ENCODE measurements around a stretch of chrX.

DNA sequence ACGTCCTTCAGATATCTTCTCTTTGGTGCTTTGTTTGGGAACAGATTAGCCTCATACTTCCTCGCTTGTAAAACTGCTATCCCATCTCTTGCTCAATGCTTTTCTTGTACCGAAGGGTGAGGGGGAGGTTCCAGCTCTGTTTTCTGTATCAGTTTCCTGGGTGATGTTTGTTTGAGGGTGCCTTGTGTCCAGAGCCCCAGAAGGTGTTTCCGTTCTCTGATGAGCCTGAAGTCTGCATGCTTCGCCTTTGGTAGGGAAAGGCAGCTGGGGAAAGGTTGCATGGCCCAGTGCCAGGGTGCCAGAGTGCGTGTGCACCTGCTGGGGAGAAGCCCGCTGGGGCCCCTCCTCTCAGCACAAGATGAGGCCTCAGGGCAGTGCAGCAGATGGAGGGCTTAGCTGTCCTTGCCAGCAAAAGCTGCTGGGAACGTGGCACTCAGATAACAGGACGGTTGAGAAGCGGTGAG, 73.7 kb downstream of the TBL1X start:
- CAGE, long polyA plus RNA, result no peak
- RRBS, result no CpG with 5 or more reads among the region's 10 CpGs

- CAGE, long polyA plus RNA, result no peak
- RRBS, result no CpG with 5 or more reads among the region's 7 CpGs
Observed at GRCh38 chrX:9646713-9647152, 118.9 kb downstream of the GPR143 start.

DNA sequence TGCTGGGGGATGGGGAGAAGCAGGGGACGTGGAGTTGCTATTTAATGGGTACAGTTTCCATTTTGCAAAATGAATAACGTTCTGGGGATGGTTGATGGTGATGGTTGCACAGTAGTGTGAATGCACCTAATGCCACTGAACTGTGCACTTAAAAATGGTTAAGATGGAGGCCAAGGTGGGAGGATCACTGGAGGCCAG, 103.2 kb downstream of the GPR143 start:
- CAGE, long polyA plus RNA, result no peak
- RRBS, result no CpG with 5 or more reads among the region's 2 CpGs

DNA sequence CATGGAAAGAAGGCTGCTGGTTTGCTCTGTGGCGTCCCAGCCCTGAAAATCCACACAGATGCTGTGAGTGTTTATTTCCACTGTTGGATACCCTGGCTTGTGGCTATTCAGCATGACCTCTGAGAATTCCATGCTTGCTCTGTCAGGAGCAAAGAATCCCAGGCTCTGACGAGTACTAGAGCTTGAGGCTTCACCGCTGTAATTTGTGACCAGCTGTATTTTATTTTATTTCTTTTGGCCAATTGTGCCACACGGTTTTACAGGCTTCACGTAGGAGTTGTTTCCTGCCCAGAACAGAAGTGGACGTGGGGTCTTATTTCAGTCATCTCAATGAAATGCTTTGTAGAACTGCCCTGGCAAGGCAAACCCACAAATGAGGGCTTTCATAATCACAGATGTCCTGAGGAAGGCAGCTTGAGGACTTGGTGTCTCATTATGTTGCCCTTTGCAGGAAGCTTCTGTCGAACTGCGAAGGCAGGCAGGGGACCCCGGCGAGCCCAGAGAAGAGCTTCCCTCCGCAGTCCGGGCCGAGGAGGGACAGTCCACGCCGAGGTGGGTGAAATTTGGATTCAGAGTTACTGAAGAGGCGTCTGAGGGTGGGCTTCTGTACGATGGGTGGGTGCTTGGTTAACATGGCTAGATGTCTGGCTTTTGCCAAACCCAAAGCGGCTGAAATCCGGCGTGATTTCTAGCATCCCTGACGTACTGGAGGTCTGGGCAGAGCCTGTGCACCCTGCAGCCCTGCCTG, 69.2 kb upstream of the CLDN34 start:
- CAGE, long polyA plus RNA, result no peak
- RRBS, result no CpG with 5 or more reads among the region's 21 CpGs

DNA sequence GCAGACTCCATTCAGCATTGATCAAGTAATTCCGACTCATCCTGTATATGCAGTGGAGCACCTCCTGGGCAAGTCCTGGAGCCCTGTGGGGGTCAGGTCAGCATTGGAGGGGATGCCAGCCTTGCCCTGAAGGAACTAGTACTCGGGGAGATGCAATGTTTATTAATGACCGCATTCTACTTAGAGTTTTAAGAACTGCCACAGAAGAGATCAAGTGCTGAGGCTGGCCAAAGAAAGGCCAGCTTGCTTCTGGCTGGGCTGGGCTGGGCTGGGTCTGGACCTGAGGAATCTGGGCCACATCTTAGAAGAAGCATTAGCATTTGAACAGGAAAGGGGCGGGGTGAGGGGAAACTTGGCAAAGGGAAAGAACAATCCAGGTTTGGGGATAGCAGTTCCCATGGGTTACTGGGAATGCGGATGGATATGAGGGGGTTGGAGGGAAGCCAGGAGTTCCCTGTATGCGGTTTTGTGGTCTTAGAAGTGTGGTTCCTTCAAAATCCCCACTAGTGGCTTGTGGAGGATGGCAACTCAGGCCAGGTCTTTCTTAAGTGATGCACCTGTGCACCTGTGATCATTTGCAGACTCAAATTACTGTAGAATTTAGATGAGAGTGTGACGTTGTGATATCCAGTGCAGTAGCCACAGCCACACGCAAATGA, 83.3 kb downstream of the CLDN34 start:
- CAGE, long polyA plus RNA, result no peak
- RRBS, result no CpG with 5 or more reads among the region's 8 CpGs

DNA sequence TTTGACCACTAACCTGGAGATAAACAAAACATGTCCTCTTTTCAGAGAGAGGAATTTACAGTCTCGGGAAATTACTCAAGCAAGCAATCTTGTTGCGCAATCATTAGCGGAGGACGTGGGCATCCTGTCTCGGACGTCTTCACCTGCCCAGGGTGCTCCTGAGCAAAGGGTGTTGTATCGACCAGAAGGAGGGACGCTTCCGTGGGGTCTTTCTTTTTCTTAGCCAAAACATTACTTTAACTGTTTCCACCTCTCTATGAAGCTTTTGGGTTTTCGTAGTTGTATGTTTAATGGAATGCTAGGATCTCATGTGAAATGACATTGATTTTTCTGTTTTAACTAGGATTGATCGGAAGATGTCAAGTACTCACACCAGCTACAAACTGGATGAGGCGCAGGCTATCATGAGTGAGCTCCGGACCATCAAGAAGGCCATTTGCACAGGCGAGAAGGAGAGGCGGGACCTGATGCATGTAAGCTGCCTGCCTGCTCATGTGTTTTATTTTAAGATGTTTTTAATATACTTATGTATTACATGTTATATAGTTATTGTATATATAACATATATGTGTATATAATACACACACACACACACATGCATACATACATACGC, 66.2 kb upstream of the CLCN4 start:
- CAGE, long polyA plus RNA, result no peak
- RRBS, result no CpG with 5 or more reads among the region's 16 CpGs

DNA sequence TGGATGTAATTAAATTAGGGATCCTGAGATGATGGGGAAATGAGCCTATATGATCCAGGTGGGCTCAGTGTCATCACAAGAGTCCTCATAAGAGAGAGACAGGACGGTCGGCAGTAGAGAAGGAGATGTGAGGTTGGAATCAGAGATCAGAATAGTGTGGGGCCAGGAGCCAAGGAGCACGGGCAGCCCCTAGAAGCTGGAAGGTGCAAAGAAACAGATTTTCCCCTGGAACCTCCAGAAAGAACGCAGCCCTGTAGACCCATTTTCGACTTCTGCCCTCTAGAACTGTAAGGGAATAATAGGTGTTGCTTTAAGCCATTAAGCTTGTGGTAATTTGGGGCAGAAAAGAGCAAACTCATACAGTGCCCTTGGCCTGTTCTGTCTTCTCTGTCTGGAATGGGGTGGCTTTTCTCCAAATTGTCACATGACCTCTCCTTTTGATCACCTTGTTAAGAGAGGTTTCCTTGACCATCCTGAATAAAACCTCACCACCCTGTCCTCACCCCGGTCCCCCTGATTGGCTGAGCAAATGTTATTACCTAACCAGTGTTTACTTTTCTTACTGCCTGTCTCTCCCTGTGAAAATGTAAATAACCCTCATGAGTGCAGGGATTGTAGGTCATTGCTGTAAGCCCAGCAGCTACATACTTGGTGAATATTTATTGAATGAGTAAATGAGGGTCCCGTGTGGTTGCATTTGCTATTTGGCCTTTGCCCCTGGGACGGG, 55.8 kb upstream of the CLCN4 start:
- CAGE, long polyA plus RNA, result no peak
- RRBS, result no CpG with 5 or more reads among the region's 8 CpGs

DNA sequence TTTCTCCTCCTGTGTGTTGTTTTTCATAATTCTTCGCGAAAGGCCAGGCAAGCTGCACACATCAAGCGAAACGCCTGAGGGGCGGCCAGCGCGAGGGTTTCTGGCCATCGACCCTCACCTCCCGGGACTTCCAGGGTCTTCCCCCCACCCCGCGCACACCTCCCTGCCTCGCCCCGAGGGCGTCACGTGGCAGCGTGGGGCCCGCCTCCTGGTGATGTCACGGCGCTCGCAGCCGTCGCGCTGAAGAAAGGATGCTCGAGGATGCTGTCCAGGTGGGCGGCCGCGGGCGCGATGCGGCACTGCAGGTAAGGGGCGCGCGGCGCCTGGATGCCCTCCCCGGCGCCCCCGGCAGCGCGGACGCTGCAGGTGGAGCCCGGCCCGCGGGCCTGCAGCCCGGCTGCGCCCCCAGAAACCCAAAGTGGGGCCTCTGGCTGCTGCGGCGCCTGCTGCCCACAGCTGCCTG, 1.5 kb downstream of the CLCN4 start:
- CAGE, long polyA plus RNA, result no peak
- RRBS, result 6% methylated on average over 2 of the region's 47 CpGs

DNA sequence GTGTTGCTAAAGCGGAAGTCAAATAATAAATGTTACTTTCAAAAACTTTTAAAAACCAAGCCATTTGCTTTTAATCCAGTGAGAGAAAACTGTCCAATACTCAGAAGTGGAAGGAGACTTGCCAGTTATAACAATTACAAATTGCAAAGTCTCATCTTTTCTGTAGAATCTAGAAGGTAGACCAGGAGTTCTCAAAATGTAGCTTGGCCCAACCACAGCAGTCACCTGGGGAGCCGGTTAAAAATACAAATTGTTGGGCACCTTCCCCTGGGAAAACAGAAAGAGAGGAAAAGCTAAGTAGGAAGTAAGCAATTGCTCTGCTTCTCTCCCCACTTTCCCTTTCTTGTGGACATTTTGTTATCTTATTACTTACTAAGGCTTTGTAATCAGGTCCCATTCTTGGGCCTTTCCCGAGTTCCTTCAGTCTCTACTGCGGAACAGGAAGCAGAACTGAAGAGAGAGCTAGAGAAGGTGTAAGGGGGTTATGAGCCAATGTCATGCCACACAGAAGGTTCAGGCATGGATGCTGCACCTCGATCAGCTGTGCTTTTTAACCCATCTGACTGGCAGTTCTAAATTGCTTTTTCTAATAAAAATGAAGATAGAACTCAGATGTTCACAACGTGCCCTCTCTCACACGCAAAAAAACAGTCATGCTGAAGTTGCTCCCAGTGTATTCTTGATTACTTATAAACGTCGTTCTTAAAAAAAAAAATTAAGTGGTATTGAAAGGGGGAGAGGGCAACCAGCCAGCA, 83.7 kb downstream of the MID1 start:
- CAGE, long polyA plus RNA, result no peak
- RRBS, result no CpG with 5 or more reads among the region's 9 CpGs

GRCh38 chrX:10566726-10567635, 53.4 kb downstream of the MID1 start:
- CAGE, long polyA plus RNA, result no peak
- RRBS, result no CpG with 5 or more reads among the region's 32 CpGs

GRCh38 chrX:10611596-10612161, 8.7 kb downstream of the MID1 start:
- CAGE, long polyA plus RNA, result no peak
- RRBS, result no CpG with 5 or more reads among the region's 5 CpGs

- CAGE, long polyA plus RNA, result no peak
- RRBS, result no CpG with 5 or more reads among the region's 5 CpGs
Observed at GRCh38 chrX:11241726-11242341, 51.4 kb upstream of the AMELX start.

GRCh38 chrX:11340056-11340499, 46.9 kb downstream of the AMELX start:
- CAGE, long polyA plus RNA, result no peak
- RRBS, result no CpG with 5 or more reads among the region's 6 CpGs

GRCh38 chrX:11385882-11386646, 92.9 kb downstream of the AMELX start:
- CAGE, long polyA plus RNA, result no peak
- RRBS, result no CpG with 5 or more reads among the region's 8 CpGs

DNA sequence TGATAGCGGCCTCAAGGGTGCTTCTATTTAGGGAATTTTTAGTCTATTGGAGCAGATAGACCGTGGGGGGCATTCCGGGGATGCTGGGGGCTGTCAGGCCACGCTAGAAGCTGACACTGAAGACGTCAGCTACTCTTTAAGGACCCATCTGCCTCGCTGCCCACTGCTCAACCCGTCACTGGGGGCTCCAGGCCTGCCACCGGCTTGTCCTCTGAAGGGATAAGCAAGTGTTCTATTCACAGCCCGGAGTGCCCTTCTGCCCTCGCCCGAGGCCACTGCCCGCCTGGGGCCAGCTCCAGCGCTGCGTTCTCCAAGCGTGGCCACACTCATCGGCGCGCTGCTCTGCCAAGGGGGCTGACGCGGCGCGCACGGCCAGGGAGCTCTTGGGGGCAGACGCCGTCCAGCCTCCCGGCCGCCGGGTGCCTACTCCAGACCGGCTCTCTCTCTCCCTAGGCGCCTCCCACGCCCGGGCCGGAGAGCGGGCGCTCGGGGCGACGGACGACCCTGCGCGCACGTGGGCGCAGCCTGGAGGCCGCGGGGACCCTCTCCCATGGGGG, 556 bp upstream of the MSL3 start:
- CAGE, long polyA plus RNA, result no peak
- RRBS, result no CpG with 5 or more reads among the region's 45 CpGs

DNA sequence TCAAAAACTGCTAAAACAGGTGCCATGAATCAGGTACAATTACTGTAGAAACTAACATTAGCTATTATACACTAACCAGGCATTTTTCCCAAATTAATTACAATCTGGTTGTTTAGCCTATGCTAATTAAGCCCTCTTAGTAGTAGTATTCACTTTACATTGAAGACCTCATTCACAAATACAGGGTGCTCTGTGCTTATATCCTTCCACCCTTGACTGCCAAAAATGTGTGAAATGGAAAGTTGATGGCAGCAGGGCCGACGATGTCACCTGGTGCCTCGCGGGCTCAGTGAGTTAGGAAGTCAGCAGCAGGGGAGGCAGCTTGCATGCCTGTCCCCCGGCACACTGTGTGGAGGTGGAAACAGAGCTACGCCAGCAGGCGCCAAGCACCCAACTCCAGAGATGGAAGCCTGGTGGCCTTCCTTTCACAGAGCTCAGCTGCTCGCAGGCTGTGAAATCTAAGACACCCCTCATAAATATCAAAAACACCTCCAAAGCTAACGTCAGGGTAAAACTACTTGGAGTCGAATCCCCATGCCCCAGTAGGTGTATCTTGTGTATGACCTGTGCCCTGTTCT, 8.4 kb downstream of the MSL3 start:
- CAGE, long polyA plus RNA, result no peak
- RRBS, result no CpG with 5 or more reads among the region's 10 CpGs

- CAGE, long polyA plus RNA, result no peak
- RRBS, result no CpG with 5 or more reads among the region's 1 CpG
Observed at GRCh38 chrX:12571320-12571572, 220.0 kb upstream of the PRPS2 start.

DNA sequence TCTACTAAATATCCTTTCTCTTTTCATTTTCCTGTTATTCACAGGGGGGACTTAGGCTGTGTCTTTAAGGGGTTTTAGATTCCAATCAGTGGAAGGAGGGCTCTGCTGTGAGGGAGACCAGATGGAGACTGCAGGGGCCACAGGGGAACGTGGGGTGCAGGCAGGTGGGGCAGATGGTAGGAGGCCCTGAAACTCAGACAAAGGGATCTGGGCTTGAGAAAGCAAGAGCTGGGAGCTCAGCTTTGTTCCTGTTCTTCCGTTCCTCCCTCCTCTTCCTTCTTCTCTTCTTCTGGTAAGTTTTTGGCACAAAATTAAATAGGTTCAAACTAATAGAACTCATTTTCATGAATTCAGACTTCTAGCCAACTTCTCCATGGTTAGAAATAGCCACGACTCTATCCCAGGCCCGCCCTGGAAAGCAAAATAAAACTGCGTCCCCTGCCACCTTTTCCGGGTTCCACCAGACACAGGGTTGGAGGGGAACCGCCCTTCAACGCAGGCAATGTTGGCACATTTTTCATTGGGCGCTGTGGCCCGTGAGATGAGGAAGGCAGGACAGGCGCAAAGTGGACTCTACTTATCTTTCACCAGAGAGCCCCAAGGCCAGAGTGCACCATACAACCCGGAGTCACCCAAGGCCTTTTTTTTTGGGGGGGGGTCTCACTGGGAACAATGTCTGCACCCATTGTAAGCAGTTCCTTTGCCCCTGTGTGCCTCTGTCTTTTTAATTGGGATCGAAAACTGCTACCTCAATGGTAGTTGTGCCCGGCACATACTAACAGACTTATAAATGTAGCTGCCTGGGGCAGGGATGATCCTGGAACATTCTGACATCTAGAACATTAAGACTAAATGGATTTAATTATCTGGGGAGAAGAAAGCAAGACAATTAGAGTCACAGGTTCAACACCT, 3.3 kb upstream of the TMSB4X start:
- CAGE, long polyA plus RNA, result no peak
- RRBS, result no CpG with 5 or more reads among the region's 14 CpGs

DNA sequence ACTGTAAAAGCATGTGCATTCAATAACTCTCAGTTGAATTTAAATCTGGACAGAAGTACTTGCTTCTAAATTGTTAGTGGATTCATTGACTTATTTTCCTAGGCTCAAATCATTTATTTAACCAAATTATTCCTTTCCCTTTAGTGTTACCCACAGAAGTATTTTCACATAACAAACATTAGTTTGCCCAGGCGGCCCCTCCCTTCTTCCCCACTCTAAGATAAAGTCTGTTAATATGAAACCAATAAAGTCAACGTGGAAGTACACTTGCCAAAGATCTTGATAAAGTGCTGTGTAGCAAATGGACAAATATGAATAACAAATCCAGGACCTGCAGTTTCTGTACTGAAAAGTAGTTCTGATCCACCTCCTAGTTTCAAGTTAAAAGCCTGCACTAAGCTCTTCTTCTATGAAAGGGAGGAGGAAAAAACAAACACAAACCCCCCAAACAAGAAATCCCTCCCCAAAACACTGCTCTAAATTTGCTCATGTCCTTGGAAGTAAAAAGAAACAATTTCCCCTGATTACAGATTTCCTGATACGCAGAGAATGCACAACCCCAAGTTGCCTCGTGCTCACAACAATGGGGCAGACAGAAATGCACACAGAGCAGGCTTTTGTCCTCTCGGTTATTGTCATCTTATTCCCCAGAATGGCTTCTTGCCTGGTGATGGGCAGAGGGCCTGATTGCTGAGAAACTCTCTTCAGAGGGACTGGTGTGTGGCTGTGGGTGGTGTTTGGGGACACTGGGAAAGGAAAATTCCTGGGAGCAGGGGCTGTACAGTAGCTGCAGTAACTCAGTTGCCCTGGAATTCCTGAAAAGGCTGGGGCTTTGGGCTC, 23.2 kb downstream of the TMSB4X start:
- CAGE, long polyA plus RNA, result no peak
- RRBS, result no CpG with 5 or more reads among the region's 5 CpGs

- CAGE, long polyA plus RNA, result no peak
- RRBS, result no CpG with 5 or more reads among the region's 4 CpGs
Observed at GRCh38 chrX:13000167-13000571, 25.3 kb downstream of the TMSB4X start.

Measured in BJ (cell line).